ENCODE data around the gene CABYR.

DNA sequence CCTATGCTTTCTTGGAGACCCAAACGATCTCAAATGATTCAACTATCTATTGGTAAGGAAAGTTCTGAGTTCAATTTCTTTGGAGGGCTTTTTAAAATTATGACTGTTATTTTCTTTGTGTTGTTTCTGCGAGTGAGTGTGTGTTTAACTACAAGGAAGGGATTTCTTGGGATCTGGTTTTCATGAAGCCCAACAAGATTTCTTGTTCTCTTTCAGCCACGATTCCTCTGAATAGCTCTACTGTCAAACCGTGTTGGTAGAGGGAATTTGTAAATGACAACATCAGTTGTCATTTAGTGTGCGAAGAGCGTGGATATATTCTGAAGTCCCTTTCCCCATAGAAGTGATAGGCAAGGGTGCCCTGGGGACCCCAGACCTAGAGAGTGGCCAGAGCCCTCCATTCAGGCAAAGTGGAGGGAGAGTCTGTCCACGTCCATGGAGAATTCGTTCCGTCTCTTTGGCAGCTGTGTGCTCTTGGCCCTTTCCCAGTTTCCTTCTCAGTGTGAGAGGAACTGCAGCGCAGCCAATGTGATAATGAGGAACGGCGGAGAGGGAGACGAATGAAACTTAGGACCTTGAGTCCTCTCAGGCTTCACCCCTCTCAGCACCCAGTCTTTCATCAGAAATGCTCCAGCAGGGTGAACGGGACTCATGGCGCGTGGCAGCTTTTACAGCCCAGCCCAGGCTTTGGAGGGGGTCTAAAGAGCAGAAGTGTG, 79.9 kb downstream of the TMEM241 start:
- PRO-cap, result no peak
CAGE:
- cytosol, long polyA plus RNA, result no peak
- long polyA plus RNA, result no peak
- nucleus, long polyA plus RNA, result no peak

DNA sequence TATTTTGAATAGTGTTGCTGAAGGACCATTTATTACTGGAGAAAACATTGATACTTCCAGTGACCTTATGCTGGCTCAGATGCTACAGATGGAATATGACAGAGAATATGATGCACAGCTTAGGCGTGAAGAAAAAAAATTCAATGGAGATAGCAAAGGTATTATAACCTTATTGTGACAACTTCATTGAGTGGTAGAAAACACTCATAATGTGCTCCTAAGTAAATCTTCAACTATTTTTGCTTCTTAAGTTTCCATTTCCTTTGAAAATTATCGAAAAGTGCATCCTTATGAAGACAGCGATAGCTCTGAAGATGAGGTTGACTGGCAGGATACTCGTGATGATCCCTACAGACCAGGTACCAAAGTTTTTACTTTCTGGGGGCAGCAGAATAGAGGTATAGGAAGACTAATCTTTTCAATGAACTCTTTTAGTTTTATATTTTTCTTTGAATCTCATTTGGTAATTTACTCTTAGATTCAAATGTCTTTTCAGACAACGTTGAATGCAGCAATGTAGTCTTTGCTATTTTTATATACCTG, 10.9 kb downstream of the RIOK3 start:
- PRO-cap, result no peak
CAGE:
- cytosol, long polyA plus RNA, result no peak
- long polyA plus RNA, result no peak
- nucleus, long polyA plus RNA, result no peak

GRCh38 chr18:23475164-23475454, 22.0 kb downstream of the RIOK3 start:
- PRO-cap, result no peak
CAGE:
- cytosol, long polyA plus RNA, result no peak
- long polyA plus RNA, result no peak
- nucleus, long polyA plus RNA, result no peak

- PRO-cap, result no peak
CAGE:
- cytosol, long polyA plus RNA, result no peak
- long polyA plus RNA, result no peak
- nucleus, long polyA plus RNA, result no peak
These were observed 30.1 kb downstream of the NPC1 start for GRCh38 chr18:23556072-23556733.

- PRO-cap, result no peak
CAGE:
- cytosol, long polyA plus RNA, result no peak
- long polyA plus RNA, result no peak
- nucleus, long polyA plus RNA, result no peak
These were observed 15.4 kb downstream of the NPC1 start for GRCh38 chr18:23570982-23571245.

DNA sequence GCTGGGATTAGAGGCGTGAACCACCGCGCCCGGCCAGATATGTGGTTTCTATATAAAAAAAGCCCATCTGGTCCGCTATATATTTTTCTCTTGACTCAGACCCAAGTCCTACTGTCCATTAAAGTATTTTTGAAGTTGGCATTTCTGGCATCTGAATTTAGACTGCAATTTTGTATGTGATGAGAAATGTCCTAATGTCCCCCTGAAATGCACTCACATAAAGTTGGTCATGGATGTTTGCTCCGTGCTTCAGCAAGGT, 28.9 kb downstream of the ANKRD29 start:
- PRO-cap, result no peak
CAGE:
- cytosol, long polyA plus RNA, result no peak
- long polyA plus RNA, result no peak
- nucleus, long polyA plus RNA, result no peak

DNA sequence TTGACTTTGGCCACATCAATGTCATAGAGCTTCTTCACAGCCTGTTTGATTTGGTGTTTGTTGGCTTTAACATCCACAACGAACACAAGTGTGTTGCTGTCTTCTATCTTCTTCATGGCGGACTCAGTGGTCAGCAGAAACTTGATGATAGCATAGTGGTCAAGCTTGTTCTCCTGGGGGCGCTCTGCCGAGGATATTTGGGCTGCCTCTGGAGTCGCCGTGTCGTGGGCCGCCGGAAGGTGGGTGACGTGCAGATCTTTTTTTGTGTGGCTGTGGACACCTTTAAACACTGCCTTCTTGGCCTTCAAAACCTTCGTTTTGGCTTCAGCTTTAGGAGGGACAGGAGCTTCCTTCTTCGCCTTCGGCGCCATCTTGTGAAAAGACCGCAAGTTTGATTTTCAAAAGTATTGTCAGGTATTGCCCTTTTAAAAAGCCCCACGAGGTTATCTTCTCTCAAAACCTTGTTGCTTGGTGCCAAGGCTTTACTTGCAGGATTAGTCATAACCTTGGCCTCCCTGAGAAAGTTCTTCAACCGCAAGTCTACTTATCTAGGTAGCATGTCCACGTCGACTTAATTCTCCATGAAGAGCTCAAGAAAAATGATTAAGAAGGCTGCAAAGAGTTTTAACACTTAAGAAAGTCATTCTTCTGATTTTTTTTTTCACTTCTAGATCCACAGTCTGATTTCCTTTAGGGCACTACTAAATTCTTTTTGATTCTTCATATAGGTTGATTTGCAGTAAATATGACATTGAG, 20.8 kb downstream of the LAMA3 start:
- PRO-cap, result no peak
CAGE:
- cytosol, long polyA plus RNA, result no peak
- long polyA plus RNA, result no peak
- nucleus, long polyA plus RNA, result no peak

DNA sequence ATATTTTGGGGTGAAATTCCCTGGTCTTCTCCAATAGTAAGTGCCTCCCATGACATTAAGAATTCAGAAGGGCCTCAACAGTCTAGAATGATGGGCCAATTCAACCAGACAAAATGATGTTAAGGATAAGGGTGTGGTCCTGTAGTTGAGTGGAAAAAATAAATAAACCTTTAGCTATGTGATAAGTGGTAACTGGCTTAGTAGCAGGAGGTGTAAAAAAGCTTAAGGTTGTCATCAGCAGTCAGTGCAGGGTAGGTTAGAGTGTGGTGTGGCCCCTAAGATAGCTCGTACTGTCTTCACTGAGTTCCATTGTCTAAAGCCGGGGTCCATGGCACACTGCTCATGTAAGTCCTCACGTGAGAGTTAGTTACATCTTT, 123.1 kb upstream of the TTC39C start:
- PRO-cap, result no peak
CAGE:
- cytosol, long polyA plus RNA, result no peak
- long polyA plus RNA, result no peak
- nucleus, long polyA plus RNA, result no peak

DNA sequence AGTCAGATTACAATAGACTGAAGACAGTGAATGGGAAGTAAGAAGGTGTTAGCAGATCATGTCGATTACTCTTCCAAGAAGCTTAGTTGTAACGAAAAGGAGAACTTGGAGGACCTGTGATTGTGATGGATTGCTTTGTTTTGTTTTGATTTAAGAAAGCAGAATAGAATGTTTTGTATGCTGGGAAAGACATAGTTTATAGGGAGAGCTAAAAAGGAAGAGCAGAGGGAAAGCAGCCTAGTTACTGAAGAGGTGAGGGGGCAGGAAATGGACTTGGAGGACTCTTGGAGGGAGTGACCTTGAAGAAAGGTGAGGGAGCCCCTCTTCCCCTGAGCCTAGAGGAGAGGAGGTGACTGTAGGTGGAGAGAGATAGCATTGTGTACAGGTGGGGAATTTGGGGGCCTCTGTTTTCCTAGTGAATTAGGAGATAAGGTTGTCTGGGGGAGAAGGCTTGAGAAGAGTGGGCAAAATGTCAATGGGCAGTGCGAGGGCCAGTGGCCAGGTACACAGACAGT, 49.1 kb upstream of the TTC39C start:
- PRO-cap, result no peak
CAGE:
- cytosol, long polyA plus RNA, result no peak
- long polyA plus RNA, result no peak
- nucleus, long polyA plus RNA, result no peak

DNA sequence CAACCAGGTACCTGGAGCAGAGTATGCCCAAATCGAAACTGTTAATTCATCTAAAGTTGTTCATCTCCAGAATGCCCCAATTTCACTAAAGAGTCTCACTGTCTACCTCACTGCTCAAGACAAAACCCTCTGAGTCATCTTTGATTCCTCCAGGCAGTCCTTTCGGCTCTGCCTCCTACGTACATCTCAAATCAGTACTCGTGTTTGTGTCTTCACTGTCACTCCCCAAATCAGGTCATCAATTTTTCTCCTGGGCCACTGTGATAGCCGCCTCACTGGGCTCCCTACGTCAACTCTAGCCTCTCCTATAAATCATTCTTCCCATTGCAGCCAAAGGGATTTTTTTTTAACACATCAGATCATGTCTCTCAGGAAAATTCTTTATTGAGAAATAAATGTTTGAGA, 42.1 kb upstream of the TTC39C start:
- PRO-cap, result no peak
CAGE:
- cytosol, long polyA plus RNA, result no peak
- long polyA plus RNA, result no peak
- nucleus, long polyA plus RNA, result no peak

DNA sequence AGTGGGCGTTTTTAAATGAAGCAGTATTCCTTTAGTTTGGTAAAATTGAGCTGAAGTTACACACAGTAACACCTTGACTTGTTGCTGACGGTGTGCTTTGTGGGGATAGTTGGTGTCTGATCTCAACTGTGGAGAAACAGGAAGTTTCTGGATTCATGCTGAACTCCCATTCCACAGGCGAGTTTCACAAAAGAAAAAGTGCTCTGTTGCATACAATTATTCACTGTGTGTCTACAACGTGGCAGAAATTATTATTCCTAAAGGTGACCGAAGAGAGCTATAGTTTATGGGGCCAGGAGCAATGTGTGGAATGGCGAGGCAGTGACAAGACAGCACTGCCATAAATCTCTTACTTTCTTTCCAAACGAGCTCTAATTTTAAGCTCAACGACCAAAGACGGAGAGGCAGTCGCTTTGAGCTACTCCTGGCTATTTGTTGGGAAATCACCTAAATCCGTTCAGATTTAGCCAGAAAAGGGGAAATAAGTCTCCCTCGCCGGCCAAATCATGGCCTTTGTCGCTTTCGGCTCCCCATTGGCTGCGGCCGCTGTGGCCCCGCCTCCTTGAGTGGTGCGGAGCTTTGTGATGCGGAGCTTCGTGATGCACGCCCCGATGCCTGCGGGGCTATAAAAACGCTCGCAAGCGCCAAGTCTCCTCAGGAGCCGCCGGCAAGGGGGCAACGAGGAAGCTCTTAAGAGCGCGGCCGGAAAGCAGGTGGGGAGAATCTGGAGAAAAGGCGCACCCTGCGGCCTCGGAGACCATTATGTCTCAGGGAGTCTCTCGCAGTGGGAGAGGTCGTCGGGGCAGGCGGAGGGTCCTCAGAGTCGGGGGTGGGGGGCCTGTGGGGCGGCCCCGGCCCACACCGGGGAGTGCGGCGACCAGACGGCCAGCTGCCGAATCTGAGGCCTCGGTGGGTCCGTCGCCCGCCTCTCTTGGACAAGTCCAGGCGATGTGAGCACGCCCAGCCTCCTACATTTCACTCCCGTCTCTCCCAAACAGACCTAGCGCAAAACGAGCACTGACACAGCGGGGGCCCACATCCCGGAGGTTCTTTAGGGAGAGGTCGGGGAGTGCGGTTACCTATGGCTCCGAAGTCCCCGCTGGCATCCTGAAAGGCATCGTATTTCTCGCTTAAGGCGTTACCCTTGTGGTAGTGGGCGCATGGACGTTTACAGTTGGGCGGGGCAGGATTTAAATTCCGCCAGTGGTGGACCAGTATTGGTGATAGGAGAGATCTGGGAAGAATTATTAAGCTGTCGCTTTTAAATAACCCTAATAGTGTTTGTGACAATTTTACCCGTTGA, at the start of gene CABYR:
TSS of gene CABYR (plus strand) at position 657 of the 1,303 bp plus-strand sequence.
- PRO-cap, result no peak
CAGE:
- cytosol, long polyA plus RNA, result start-site peak on the plus strand centred at position 610 of the sequence, 103 bp wide, 585 and 567 reads in 2 replicates
- long polyA plus RNA, result start-site peak on the plus strand centred at position 656 of the sequence, 5 bp wide, 819 and 680 reads in 2 replicates
- nucleus, long polyA plus RNA, result start-site peak on the plus strand centred at position 609 of the sequence, 99 bp wide, 480 and 441 reads in 2 replicates

DNA sequence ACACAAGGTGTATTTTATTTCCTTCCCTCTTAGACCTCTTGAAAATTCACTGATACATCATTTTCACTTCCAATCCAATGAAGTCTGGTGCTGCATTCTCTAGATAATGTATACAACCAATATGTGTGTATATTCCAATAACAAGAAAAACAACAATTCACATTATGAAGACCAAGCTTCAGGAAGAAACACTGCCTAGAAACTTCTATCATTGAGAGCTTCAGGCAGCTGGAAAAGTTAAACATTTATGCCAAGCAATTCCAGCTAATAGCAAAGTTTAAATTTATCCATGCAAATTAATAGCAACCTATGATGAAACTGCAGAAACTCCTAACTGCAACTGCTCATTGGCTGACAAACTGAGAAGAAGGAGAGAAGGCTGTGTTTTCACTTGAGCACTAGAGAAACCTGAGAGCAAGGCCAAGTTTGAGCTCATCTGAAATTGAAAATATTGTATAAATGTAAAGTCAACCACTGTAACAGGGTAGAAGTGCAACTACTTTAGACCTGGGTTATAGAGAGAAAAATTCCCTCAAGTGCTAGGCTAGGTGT, 50.0 kb downstream of the CABYR start:
- PRO-cap, result no peak
CAGE:
- cytosol, long polyA plus RNA, result no peak
- long polyA plus RNA, result no peak
- nucleus, long polyA plus RNA, result no peak

DNA sequence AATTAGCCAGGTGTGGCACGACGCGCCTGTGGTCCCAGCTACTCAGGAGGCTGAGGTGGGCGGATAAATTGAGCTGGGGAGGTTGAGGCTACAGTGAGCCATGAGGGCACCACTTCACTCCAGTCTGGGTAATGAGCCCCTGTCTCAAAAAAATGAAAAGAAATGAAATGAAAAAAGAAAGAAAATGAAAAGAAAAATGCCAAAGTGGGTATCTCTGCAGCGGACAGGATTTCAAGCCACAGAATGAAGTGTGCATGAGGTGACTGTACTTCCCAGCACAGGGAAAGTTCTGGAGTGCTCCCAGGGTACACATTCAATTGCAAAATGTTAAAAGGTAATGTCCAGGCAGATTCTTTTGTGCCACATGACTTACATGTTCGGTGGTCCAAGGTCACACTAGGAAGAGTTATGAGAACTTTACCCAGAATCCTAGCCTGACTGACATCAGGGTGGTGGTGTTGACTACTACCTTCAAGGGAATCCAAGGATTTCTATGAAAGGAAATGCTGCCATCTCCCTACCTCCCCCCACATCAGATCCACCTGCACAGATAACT, 56.4 kb downstream of the CABYR start:
- PRO-cap, result no peak
CAGE:
- cytosol, long polyA plus RNA, result no peak
- long polyA plus RNA, result no peak
- nucleus, long polyA plus RNA, result no peak

GRCh38 chr18:24274854-24275612, 122.6 kb downstream of the OSBPL1A start:
- PRO-cap, result no peak
CAGE:
- cytosol, long polyA plus RNA, result no peak
- long polyA plus RNA, result no peak
- nucleus, long polyA plus RNA, result no peak

GRCh38 chr18:24914346-24914831, 437.6 kb downstream of the ZNF521 start:
- PRO-cap, result no peak
CAGE:
- cytosol, long polyA plus RNA, result no peak
- long polyA plus RNA, result no peak
- nucleus, long polyA plus RNA, result no peak

DNA sequence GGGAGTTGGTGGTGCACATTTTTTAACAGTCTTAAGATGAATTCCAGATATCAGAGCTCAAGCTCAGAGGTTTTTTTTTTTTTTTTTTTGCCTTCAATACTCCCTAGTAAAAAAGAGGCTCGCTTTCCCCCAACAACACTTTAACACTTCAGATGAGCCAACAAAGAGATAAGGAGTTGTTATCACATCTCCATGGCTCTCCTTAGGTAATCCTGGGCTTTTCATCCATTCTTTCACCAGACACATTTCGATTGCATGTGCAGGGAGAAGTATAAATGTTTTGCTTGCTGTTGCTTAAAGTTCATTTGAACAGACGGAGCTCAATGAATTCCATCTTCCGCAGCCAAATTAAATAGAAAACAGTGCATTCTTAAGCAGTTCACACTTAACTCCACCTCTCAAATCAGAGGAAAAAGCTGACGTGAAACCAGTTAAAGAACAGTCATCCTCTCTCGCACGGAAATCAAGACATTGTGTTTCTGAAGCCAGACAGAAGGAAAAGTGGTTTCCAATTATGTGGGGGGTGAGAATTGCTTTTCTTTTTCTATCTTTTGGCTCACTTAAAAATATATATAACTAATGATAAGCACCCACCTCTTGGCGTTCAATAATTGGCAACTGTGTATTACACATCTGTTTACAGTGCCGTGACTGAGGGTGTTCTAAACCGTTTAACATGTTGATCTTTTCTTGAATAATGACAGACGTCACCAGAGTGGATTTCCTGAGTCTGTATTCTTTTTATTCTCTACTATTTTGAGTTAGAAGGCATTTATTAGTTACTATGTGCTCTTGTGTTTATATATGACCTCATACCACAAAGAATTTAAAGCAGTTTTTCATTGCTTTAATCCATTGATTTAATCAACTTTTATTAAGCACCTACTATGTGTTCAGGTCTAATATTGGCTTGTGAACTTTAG, 118.1 kb downstream of the ZNF521 start:
- PRO-cap, result no peak
CAGE:
- cytosol, long polyA plus RNA, result no peak
- long polyA plus RNA, result no peak
- nucleus, long polyA plus RNA, result no peak

- PRO-cap, result no peak
CAGE:
- cytosol, long polyA plus RNA, result no peak
- long polyA plus RNA, result no peak
- nucleus, long polyA plus RNA, result no peak
These were observed 3.3 kb downstream of the ZNF521 start for GRCh38 chr18:25348806-25349023.

DNA sequence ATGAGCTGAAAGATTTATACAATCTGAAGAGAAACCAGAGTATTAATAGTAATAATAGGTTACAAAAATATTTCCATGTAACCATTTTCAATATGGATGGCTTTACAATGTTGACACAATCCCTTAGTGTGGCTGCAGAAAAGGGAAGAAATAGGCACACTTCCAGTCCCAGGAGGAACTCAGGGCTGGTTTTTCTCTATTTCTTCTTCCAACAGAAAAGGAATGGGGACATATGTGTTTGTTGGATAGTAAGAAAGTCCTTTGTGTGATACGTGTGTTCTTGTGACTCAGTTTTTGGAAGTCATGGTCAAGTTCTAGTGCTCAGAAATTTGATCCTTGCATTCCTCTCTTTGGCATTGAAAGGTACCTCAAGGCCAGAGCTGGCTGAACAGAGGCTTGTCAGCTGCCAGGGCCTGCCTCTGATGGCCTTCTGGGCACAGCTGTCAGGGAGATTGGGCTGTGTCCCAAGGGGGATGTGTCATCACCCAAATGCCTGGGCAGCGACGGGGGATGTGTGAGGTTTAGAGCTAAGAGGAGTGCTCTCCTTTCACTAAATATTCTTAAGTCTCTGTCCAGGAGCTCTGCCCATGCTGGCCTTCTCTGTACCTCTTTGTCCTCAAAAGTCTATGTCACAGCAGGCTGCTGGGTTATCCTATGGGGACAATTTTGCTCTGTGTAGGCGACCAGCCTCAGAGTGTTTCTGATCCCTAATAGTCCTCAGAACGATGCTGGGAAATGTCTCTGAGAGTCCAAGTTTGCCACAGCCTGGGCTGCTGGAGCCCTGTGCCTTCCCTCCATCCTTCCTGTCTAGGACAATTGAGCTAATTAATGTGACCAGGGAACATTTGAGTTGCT, 115.2 kb upstream of the ZNF521 start:
- PRO-cap, result no peak
CAGE:
- cytosol, long polyA plus RNA, result no peak
- long polyA plus RNA, result no peak
- nucleus, long polyA plus RNA, result no peak

GRCh38 chr18:25854393-25854863, 236.0 kb downstream of the SS18 start:
- PRO-cap, result no peak
CAGE:
- cytosol, long polyA plus RNA, result no peak
- long polyA plus RNA, result no peak
- nucleus, long polyA plus RNA, result no peak

DNA sequence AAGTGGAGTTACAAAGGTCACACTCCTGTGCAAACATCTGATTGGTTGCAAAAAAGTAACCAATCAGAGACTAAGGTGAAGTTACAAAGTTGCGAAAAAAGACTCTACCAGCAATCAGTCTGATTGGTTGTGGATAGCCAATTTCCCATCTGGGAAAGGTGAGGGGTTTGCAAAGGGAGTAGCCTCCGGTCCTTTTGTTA, 131.9 kb downstream of the SS18 start:
- PRO-cap, result no peak
CAGE:
- cytosol, long polyA plus RNA, result no peak
- long polyA plus RNA, result no peak
- nucleus, long polyA plus RNA, result no peak

Measured in A549 (cell line).